HT1080 (cell line): ENCODE measurements around the genes PSMD13 and PKP3.

DNA sequence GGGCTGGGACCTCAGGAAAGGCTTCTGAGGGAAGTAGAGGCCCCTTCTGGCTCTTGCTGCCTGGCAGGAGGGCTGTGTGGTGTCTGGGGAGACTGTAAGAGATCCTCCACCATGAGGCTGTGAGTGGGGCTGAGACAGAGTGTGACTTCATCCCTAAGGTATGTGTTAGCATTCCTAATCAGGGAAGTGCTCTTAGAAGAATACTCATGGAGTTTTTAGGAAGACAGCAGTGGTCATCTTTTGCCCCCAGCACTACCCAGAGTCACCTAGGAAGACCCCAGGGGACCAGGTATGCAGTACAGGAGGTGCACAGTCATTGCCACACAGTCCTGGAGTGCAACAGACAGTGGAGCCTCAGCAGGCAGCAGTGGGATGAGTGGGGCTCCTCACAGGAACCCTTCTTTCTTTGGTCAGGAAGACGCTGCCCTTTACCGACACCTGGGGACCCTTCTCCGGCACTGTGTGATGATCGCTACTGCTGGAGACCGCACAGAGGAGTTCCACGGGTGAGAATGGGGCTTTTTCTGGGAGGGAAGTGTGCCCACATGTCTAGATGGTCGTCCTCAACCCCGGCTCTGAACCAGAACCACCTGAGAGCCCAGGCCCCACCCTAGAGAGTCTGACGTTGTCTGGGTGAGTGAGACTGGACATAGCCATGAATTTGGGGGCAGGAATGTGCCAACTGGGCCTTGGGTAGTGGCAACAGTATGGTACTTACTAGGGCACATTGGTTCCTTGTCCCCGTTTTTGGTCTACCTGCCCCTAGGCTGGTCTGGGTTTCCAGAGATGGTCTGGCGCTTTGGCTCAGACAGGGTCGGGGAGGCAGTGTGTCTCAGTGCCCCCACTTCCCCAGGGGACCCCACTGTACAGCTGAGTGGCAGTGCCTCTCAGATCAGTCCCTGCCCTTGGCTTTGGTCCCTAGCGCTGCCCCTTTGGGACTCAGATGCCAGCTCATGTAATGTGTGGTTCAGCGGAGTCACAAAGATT is 2.9 kb downstream of the RIC8A start:
RAMPAGE:
- cytosol, long total RNA: no peak
- long total RNA: no peak
- nucleus, long total RNA: no peak

DNA sequence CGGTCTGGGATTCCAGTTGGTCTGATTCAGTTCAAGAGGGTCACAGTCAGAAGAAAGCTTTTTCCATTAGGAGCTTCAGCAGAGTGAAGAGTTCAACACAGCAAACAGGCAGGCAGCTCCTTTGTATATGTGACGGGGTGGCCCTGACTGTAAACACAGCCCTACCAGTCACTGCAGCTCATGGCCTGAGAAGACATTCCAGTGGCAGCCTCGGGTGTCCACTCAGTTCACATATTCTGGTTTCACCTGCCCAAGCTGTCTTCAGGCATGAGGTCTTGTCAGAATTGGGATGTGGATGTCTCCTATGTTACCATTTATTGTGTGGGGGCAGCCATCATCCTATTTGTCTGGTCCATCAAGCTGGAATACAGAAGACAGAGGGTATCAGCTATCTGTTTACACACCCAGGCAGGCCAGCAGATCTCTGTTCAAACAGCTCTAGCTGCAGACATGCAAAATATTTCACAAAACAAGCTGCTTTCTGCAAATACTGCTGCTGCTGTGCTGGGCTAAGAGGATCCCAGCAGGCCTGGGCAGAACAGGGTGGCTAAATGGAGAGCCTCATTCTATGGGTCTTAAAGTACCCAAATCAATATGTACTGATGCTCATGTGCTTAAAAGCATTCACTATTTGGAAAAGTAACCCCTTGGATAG is 9.0 kb downstream of the RIC8A start:
RAMPAGE:
- cytosol, long total RNA: no peak
- long total RNA: no peak
- nucleus, long total RNA: no peak

GRCh38 chr11:236705-237157 is at the start of gene PSMD13:
PSMD13 (plus strand) TSS chr11:236976.
RAMPAGE:
- cytosol, long total RNA: start-site peak on the plus strand at chr11:236960-237032, 1,431 and 1,959 reads in 2 replicates
- long total RNA: start-site peak on the plus strand at chr11:236983-237034, 687 reads
- nucleus, long total RNA: no peak

DNA sequence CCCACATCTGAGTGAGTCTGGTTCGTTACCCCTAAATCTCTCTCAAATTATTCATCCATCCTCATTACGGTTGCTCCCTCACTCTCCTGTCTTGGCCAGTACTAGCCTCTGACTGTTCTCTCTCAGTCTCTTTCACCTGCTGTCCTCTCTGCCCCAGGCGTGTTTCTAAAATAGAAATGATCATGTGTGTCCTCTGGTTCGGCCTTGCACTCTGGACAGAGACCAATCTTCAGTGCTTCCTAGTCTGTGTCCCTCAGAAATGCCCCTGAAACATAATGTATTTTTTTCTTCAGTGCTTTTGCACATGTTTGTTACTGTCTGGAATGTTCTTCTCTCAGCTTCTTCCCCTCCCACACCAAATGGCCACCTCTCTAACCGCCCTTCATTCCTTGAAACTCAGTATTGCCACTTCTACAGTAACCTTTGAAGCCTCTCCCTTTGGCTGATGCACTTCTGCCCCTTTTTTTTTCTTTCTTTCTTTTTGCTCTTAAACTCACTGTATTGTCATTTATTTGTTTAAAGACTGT is 5.0 kb downstream of the PSMD13 start:
RAMPAGE:
- cytosol, long total RNA: no peak
- long total RNA: no peak
- nucleus, long total RNA: no peak

DNA sequence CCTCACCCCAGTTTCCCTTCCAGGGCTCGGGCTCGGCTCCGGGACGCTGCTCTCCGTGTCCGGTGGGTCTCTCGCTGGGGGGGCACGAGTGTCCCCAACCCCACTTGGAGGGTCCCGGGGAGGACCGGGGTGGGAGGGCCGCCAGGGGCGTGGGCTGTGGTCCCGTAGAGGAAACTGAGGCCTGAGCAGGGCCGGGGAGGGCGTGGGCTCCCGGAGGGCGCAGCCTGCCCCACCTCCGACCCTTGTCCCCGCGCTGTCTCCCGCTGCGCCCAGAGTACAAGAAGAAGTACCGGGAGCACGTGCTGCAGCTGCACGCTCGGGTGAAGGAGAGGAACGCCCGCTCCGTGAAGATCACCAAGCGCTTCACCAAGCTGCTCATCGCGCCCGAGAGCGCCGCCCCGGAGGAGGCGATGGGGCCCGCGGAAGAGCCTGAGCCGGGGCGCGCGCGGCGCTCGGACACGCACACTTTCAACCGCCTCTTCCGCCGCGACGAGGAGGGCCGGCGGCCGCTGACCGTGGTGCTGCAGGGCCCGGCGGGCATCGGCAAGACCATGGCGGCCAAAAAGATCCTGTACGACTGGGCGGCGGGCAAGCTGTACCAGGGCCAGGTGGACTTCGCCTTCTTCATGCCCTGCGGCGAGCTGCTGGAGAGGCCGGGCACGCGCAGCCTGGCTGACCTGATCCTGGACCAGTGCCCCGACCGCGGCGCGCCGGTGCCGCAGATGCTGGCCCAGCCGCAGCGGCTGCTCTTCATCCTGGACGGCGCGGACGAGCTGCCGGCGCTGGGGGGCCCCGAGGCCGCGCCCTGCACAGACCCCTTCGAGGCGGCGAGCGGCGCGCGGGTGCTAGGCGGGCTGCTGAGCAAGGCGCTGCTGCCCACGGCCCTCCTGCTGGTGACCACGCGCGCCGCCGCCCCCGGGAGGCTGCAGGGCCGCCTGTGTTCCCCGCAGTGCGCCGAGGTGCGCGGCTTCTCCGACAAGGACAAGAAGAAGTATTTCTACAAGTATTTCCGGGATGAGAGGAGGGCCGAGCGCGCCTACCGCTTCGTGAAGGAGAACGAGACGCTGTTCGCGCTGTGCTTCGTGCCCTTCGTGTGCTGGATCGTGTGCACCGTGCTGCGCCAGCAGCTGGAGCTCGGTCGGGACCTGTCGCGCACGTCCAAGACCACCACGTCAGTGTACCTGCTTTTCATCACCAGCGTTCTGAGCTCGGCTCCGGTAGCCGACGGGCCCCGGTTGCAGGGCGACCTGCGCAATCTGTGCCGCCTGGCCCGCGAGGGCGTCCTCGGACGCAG is 2.1 kb downstream of the NLRP6 start:
RAMPAGE:
- cytosol, long total RNA: no peak
- long total RNA: no peak
- nucleus, long total RNA: no peak

RAMPAGE:
- cytosol, long total RNA: no peak
- long total RNA: no peak
- nucleus, long total RNA: no peak
Observed at GRCh38 chr11:334030-334970, 13.6 kb upstream of the IFITM3 start.

DNA sequence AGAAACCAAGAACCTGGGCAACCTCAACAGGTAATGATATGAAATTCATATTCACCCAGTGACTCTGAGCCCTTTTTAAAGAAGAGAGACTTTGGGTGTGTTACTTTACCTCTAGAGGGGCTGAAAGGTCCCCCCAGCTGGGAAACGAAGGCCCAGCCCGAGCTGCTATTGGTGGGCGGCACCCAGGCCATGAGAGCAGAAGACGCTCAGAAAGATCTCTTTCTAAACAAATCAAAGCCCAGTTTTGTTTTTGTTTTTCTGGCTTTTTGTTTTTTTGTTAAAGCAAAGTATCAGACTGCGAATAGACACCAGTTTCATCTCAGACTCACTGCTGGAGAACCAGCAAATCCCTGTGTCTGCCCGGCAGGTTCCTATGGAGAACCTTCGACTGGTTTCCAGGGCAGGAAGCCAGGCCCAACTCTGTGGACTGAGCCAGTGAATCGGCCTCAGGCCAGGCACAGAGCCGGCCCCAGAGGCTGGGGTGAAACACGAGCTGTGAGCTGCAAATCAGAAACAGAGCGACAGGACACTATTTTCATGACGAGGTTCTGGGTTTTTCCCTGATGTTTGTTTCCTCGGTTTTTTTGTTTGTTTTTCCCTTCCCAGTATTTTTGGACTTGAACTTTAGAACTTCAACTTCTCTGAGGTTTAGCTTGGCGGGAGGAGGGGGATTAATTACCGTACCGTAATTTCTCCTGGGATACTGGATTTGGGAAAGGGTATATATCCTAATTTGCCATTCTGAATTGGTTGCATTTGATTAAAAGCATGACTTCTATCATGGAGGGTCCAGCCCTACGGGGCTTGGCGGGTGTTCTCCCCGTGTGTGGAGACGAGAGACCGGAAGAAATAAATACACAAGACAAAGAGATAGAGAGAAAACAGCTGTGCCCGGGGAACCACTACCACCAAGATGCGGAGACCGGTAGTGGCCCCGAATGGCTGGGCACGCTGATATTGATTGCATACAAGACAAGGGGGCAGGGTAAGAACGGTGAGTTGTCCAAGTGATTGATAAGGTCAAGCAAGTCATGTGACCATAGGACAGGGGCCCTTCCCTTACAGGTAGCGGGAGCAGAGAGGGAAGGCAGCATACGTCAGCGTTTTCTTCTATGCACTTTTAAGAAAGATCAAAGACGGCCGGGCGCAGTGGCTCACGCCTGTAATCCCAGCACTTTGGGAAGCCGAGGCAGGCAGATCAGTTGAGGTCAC is 15.8 kb upstream of the B4GALNT4 start:
RAMPAGE:
- cytosol, long total RNA: no peak
- long total RNA: no peak
- nucleus, long total RNA: no peak

RAMPAGE:
- cytosol, long total RNA: no peak
- long total RNA: no peak
- nucleus, long total RNA: no peak
Observed at GRCh38 chr11:393851-394454, at the start of gene PKP3. PKP3 (plus strand) TSS chr11:394209.

GRCh38 chr11:455245-455490 is 5.1 kb downstream of the PTDSS2 start:
RAMPAGE:
- cytosol, long total RNA: no peak
- long total RNA: no peak
- nucleus, long total RNA: no peak

DNA sequence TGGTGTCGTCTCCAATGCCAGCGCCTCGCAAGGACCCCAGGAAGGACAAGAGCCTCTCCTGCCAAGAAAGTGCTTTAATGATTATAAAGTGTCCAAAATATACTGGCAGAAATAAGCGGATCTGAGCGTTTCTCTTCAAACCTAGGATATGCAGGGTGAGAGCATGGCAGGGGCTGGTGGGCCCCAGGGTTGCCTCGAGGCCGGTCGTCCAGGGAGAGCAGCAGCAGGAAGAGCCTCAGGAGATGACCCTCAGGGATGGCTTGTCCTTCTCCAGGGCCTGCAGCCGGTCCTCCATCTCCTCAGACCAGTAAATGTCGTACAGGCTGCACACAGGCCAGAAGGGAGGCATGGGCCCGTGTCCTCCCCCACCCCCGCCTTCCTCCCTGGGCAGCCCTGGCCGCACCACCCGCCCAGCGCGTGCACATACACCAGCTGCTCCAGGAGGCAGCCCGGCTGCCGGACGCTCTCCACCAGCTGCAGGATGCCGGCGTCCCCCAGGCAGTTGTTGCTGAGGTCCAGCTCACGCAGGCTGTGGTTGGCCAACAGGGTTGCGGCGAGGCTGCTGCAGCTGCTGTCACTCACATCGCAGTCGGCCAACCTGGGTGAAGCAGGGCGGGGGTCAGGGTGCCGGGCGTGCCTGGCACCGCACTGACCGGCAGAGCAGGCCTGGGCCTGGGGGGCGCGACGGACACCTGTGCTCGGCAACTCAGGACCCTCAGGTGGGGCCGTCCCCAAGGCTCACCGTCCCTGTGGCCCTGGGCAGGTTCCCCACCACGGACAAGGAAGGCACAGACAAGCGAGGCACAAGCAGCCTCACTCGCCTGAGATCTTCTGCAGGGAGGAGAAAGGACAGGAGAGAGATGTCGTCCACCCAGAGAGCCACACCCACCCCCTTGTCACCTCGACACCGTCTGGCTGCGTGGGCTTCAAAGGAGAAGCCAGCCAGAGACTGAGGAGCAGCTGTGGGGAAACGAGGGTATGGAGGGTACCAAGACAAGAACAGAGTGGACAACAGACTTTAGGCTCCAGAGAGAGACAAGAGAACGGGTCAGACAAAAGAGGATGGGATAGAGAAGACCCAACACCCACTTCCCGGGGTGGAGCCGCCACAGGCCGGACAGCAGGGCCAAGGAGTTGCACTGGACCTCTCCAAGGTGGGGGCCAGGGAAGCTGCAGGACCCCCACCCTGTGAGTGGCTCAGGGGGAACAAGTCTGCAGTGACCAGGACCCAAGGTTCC is 12.2 kb downstream of the RNH1 start:
RAMPAGE:
- cytosol, long total RNA: no peak
- long total RNA: no peak
- nucleus, long total RNA: no peak

DNA sequence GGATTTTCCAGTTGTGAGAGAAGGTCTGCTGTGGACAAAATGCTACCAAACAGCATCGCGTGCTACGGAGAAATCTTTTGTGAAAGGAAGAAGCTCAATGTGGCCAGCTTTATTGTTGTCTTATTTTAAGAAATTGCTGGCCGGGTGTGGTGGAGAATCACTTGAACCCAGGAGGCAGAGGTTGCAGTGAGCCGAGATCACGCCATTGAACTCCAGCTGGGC is 6.4 kb upstream of the RNH1 start:
RAMPAGE:
- cytosol, long total RNA: no peak
- long total RNA: no peak
- nucleus, long total RNA: no peak

DNA sequence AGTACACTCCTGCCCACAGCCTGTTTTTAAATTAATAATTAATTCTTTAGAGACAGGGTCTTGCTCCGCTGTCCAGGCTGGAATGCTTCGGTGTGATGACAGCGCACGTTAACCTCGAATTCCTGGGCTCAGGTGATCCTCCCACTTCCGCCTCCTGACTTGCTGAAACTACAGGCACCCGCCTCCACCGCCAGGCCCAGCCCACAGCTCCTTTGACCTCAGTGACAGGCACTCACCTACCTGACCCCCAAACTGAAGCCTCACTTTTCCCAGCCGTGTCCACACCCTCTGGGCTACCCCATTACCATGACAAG is 852 bp downstream of the LMNTD2 start:
RAMPAGE:
- cytosol, long total RNA: no peak
- long total RNA: no peak
- nucleus, long total RNA: no peak

DNA sequence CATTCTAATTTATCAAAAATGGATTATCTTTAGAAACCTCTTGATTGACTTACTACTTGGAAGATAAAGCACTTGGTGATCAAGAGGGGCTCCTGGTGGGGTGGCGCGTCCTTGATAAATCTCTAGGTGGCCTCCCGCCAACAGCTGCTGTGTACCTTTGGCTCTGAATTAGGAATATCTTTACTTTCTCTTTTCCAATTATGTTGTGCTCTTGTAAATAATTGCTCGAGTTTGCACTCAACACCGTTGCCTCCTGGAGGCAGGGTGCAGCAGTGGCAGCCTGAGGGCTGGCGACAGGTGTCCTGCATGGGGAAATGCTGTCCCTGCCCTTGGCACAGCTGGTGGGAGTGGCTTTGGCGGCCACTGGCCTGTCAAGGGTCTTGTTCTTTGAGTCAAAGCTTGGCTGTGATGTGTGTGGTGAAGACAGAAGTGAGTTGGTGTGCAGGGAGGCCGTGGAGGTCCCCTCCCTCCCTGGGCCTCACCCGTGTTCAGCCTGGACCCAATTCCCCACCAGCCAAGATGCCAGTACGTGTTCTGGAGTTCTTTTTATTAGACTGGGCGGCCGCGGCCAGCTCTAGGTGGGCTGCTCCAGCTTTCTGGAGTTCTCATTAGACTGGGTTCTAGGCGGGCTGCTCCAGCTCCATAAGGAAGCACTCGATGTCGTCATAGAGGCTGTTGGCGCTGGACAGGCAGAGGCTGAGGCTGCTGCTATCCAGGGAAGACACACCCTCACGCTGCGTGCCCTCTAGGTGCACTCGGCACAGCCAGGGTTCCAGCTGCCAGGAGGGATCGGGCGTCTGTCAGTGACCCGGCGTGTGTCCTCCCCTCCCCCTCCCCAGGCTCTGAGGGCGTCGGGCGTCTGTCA is 3.5 kb downstream of the IRF7 start:
RAMPAGE:
- cytosol, long total RNA: no peak
- long total RNA: no peak
- nucleus, long total RNA: no peak

DNA sequence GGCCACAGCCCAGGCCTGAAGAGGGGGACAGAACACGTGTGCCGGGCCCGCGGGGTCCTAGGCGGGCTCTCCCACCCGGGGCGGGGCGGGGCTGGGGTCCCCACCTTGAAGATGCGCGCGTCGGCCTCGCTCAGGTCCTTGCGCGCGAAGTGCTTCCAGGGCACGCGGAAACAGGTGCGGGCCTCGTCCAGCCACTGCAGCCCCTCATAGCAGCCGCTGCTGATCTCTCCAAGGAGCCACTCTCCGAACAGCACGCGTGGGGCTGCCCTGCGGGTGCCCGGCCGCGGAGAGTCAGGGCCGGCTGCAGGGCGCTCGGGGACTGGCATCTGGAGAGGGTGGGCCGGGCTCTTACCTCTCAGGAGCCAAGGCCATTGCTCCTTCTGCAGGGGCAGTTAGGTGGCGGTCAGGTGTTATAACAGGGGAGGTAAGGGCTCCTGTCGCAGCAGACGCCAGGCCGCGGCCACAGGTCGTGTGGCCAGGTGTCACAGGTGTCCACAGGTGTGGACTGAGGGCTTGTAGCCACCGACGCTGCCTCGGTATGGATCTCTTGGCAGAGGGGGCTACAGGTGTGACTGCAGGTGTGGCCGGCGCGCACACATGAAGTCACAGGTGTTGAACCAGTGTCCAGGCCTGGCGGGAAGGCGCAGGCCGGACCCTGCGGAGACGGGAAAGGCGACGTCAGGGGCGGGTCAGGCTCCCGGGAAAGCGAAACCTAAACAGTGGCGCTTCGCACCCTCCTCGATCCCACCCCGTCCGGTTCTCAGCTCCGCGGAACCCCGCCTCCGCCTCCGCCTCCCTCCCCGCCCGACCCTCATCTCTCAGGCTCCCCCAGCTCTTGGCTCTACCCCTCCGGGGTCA is 528 bp downstream of the IRF7 start:
RAMPAGE:
- cytosol, long total RNA: no peak
- long total RNA: no peak
- nucleus, long total RNA: no peak

DNA sequence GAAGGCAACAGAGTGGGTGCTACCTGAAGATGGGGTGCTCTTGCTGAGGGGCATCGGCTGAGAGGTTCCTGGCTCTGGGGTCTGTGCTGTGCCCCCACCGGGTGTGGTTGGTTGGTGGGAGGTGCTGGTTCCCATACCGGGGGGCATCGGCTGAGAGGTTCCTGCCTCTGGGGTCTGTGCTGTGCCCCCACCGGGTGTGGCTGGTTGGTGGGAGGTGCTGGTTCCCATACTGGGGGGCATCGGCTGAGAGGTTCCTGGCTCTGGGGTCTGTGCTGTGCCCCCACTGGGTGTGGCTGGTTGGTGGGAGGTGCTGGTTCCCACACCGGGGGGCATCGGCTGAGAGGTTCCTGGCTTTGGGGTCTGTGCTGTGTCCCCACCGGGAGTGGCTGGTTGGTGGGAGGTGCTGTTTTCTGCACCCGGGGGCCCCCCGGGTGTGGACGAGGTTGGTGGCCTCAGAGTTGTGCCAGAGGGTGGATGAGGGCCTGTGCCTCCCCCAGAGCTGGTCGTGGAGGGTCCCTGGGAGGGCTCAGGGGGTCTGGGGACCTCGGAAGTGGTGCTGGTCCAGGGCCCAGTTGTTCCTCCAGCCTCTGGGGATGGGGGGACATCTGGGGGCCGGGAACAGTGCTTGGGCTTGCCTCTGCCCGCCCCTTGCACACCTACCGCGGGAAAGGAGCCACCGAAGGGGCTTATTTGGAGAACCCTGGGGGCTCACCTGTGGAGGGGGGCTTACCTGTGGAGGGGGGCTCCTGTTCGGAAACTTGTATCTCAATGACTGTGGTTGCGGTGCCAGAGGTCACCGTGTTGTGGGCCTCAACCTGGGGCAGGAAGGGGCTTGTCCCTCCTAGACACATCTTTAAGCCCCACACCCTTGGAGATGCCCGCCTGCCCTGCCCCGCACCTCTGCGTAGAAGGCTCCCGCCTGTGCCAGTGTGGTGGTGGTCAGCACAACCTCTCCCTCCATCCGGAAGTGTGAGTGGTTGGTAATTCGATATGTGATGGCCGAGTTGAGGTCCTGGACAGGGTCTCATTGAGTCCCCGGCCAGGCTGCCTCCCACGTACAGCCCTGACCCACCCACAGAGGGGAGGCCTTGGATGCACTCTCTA is 3.2 kb upstream of the IRF7 start:
RAMPAGE:
- cytosol, long total RNA: no peak
- long total RNA: no peak
- nucleus, long total RNA: no peak

DNA sequence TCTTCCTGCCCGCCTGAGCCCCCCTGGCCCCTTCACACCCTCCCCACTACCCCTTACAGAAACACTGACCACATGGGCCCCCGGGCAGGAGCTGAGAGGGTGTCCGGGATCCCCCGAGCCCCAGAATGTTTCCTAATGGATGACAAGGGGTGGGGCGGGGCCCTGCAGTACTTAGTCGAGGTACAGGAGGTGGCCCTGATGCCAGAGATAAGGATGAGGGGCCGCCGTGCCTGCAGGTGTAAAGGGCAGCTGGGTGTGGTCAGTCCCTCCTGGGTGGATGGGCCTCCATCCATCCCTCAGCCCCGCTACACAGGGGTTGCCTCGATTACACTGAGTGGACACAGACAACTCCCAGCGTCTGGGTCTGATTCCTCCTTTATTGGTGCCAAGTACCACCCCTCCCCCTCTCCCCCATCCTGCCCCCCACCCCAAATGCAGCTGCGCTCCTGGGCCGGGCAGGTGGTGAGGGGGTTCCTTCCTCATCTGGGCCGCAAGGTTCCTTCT is 977 bp downstream of the SCT start:
RAMPAGE:
- cytosol, long total RNA: no peak
- long total RNA: no peak
- nucleus, long total RNA: no peak

DNA sequence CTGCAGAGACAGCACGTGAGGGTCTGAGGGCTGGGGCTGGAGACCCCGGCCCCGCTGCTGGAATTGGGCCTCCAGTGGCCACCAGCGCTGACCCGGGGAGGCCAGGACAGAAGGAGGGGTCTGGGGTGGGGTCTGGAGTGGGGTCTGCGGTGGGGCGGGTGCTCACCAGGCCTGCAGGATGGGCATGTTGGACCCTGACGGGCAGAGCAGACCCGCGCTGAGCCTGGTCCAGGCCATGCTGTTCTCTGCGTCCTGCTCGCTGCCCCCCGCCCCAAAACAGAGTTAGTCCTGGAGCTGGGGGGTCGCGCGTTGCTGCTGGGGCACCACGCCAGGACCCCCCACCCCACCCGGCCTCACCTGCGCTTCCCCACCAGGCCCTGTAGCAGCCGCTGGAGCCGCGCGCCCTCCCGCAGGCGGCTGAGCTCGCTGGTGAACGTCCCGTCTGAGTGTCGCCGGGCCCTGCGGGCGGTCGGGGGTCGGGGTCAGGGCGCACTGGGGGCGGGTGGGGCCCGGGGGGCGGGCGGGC is 387 bp downstream of the SCT start:
RAMPAGE:
- cytosol, long total RNA: no peak
- long total RNA: no peak
- nucleus, long total RNA: no peak

RAMPAGE:
- cytosol, long total RNA: no peak
- long total RNA: no peak
- nucleus, long total RNA: no peak
Observed at GRCh38 chr11:627900-628322, 930 bp upstream of the SCT start.

RAMPAGE:
- cytosol, long total RNA: no peak
- long total RNA: no peak
- nucleus, long total RNA: no peak
Observed at GRCh38 chr11:646164-646751, 9.2 kb downstream of the DRD4 start.

DNA sequence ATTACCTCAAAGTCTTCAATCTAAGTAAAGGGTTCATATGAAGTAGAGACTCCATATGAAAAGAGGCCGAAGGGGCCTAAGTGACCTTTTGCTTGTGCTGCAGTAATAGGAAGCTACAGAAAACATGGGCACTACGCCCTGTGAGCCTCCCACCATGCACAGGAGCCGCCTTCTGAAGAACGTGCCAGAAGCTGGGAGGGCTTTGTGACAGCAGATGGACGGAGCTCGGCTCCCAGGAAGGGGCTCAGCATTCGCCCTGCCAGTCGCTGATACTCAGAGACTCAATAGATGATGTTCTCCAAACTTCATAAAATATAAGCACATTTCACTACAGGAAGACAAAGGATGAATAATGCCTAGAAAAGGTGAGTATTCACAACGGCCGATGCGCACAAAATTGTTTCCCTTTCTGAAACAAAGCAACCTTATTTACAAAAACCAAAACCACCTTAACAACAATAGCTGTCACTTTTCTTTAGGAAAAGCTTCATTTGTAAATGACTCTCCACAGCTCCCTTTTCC is 21.1 kb downstream of the DEAF1 start:
RAMPAGE:
- cytosol, long total RNA: no peak
- long total RNA: no peak
- nucleus, long total RNA: no peak